ENCODE results near the genes GBP4, LRRC8C and HFM1.

DNA sequence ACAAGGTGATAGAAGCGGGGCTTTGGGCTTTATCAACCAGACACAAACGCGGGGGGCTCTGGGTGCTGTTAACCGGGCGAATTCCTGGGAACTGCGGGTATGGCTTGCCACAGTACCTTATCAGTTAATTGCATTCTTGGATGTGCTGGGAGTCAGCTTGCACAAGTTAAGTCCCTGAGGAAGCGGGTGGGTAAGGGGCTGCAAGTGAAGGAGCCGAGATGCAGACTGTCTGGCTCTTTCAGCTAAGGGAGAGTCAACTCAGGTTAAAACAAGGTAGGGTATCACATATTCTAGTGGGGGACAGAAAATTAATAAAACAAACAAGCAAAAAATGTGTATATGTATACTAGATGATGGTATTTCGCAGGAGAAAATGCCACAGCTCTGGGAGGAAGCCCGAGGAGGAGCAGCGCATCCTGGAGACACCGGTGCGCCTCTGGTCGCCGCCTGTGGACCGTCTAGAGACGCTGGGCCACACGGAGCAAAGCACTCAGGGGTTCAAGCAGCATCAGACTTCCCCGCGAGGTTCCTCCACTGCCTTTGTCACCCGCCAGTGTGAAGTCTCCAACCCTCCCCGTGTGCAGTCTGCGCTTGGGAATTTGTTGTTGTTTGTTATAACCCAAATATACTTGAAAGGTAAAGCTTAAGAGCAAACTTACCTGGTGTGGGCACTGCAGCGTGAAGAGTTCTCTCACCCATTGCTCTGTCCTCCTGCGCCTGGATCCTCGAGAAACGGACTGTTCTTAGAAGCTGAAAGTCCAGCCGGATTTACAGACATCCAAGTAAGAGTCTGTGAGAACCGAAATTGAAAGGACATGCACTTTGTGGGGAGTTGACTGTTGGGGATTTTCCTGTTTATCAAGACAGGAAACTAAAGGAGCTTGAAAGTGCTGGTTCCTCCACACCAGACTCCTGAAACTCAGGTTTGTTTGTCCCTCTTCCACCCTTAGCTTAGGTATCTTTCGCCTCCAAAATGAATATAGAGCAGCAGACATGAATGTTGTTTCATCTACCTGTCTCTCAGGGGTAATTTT lies at the start of gene GBP4:
GBP4 (minus strand) TSS at position 807 of the 1,034 bp plus-strand sequence.
- RRBS = no CpG with 5 or more reads among the region's 30 CpGs

DNA sequence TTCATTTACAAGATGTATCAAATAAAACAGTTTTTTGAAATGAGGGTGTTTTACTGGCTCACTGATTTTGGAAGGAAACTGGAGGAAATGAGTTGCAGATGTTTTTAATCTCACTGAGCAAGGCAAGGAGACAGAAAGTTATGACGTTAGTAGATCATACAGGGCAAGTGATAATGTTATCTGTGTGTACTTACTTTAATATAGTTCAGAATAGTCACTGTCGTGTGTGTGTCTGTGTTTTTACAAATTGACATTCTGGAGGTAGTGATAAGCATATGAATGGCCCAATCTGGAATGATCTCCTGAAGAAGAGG lies 1.9 kb upstream of the GBP4 start:
- RRBS = no CpG with 5 or more reads among the region's 2 CpGs

GRCh38 chr1:89418445-89418808 lies 54.6 kb downstream of the GBP6 start:
- RRBS = no CpG with 5 or more reads among the region's 10 CpGs

DNA sequence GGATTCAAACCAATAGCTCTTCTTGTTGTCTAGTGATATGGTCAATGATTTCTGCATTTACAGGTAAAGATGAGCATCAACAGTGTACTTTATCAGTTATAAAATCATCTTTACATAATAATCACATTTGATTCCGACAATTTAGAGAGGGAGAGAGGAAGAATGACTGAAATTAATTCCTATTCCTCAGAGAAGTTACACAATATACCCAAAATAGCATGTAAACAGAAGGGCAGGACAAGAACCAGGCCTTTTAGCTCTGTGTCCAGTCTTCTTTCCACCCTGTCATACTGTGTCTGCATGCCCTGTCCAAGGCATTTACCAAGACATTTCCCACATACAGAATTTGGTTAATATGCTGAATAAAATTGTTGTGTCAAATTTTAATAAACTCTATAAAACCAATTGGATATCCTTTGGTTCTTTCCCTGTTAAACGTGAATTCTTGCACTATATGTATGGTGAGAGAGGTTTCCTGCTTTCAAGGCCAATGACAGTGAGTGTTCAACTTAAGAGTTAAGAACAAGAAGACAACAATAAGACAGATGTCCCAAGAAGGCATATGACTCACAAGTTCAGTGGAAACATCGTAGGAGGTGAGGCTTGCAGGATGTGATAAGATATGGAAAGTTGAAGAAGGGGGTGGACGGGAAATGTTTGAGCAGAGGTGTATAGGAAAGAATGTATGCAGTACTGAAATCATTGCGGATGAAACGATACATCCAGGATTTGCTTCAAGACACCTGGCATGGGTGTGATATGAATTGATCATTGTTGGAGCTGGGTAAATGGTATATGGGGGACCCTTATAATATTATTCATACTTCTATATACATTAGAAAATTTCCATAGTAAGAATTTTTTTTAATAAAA lies 20.8 kb downstream of the LRRC8B start:
- RRBS = no CpG with 5 or more reads among the region's 6 CpGs

DNA sequence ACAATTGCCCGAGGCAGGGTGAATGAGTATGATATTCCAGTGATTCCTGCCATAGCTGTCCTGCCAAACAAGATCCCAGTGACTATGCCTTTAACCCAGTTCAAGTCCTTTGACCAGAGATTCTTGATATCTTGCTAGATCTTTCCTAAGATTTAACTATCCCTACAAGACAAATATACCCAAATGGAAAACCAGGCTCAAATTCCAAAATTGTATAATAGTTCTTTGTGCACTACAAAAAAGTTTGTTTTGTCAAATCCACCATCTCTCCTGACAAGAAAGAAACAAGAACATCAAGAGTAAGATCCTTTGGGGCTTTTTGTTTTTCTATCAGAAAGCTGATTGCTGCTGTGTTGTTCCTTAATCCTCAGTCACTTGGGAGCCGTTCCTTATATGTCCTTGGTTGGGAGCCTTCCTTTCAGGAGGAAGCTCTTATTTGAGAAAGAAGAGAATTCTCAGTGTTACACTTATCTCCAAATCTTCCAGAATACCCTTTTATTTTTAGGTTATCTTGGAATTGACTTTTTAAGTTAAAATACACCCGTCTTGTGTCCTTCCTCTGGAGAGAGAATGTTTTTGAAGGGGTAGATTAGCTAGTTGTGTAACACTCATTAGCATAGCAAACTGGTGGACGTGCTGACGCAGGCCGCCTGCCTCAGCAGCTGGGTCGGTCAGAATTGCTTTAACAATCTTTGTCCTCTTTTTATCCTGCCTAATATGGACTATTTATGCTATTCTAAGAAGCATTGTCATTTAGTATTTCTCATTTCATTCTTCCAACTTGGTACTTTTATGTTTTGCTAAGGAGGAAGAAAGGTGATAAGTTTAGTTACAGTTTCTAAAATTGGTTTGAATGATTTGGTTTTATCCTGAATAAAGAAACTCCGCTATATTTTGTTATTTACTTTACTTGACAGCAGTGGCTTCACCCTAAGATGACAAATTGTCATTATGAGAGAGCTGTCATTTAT lies 42.1 kb downstream of the LRRC8B start:
- RRBS = no CpG with 5 or more reads among the region's 8 CpGs

- RRBS = no CpG with 5 or more reads among the region's 3 CpGs
Observed at GRCh38 chr1:89607116-89607667, 25.7 kb upstream of the LRRC8C start.

DNA sequence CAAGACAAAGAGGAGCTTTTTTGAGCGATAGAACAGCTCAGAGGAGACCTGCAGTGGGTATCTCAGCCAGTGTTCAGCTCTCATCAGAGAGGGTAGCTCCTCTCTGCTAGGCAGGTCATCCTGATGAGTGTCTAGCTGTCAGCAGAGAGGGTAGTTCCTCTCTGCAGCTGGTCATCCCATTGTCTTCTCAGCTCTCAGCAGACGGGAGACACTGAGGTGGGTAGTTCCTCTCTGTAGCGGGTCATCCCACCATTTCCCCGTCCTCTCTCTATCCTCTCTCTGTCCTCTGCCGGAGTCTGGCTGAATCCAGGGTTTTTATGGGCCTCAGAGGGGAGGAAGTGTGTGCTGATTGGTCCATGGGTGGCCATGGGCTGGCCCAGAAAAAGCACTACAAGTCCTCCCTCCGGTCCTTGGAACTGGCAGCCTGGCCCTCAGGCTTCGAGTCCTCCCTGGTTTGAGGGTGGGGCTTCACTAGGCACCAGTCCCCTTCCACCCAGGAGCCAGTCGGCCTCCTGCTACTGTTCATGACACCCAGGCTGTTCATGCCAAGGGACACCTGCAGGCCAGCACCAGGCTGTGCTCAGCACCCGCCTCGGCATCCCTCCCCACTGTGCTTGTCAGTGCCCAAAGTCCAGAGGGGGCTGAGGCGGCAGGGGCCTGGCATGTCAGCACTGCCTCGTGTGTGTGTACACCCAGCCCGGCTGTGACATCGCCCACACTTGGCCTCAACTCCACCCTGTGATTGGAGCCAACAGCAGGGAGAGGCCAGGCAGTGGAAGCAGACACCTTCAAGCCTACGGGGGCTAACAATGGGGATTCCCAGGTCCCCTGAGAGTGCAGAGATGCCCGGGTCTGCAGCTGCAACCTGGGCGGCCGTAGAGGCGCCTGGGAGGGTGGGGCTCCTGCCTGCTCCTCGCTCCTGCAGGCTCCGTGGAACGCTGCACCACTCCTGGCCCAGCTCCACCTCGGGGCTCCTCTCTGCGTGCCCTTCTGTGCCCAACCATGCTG lies 23.0 kb upstream of the LRRC8C start:
- RRBS = no CpG with 5 or more reads among the region's 24 CpGs

- RRBS = 4% methylated on average over 45 of the region's 120 CpGs
Observed at GRCh38 chr1:89632841-89633869, at the start of gene LRRC8C. Gene LRRC8C, plus strand, starts transcription at chr1:89633120.

DNA sequence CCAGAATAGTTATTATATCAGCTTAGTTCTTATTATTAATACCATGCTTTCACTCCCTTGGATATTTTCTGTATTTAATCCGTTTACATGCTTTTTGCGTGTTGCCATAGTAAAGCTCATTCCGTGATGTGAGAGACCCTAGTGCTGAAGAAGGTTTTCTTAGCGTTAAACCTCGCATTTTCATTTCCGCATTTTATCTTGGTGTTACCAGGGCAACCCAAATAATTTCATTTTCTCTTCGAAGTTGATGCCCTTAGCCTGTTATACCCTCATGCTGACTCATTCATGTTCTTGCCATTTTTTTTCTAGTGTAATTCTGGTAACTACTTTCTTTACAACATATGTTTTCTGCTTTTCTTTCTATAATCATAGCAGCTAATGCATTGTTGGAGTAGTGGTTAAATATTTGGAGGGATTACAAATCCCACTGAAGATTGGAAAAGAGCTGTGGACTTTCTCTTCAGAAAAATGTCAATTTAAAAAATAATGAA lies 37.3 kb downstream of the LRRC8C start:
- RRBS = no CpG with 5 or more reads among the region's 7 CpGs

DNA sequence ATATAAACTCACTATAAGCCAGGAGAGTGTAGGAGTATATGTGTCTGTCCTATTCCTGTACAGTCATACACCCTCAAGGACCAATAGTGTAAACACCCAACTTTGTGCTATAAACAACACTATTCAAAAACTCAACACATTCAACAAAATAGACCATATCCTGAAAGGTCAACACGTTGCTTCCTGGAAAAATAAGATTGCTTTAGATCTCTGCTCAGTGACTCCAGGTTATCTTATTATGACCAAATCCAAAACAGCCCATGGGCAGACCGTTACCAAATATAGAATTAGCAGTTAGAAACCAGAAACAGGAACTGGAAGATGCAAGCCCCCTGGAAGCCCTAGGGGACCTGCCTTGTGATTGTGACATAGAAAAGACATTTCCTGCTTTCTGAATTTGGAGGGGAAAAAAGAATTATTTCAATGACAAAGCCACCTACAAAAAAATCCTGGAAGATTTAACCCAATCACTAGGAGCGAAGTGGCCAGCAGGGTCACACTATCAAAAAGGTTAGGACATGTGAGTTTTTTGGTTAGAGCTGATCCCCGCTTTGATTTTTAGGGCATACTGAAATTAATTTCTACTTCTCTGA lies 59.9 kb downstream of the LRRC8C start:
- RRBS = no CpG with 5 or more reads among the region's 4 CpGs

DNA sequence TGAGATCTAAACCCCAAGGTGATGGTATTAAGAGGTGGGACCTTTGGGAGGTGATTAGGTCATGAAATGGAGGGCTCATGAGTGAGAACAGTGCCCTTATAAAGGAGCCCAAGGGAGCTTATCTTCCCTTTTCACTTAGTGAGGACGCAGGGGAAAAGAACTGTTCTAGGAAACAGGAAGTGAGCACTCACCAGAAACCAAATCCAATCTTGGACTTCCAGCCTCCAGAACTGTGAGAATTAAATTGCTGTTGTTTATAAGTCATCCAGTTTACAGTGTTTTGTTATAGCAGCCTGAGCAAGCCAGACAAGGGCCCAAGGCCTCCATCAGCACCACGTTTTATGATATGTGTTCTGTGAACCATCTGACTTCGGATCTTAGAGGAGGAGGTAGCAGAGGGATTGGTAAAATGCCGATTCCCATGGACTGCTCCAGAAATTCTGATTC lies 60.3 kb upstream of the LRRC8D start:
- RRBS = no CpG with 5 or more reads among the region's 4 CpGs

- RRBS = no CpG with 5 or more reads among the region's 7 CpGs
Observed at GRCh38 chr1:89846946-89847689, 26.3 kb downstream of the LRRC8D start.

GRCh38 chr1:89855607-89856127 lies 34.8 kb downstream of the LRRC8D start:
- RRBS = no CpG with 5 or more reads among the region's 1 CpG

DNA sequence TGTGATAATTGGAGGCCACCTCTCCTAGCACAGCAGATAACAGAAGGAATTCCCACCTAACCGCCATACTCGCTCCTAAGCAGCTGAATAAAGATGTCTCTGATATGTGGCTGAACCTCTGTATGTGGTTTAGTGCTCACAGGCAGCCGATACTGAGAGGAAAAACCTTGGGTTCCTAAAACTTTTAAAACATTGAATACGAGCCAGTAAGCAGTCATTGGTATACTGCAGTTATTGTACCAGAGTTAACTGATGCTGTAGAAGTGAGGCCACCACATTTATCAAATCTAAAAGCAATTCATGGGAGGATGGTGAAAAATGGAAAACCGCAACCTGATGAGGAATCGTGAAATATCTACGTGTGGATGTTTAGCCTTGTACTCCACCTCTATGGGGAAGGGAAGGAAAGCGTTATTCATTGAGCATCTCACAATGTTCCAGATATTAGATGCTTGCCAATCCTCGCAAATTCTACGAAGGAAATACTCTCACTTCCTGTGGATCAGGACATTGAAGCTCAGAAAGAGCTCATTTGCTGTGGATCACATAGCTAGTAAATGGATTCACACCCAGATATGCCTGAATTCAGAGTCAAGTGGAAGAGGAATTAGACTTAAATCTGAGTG lies 77.2 kb downstream of the LRRC8D start:
- RRBS = no CpG with 5 or more reads among the region's 10 CpGs

DNA sequence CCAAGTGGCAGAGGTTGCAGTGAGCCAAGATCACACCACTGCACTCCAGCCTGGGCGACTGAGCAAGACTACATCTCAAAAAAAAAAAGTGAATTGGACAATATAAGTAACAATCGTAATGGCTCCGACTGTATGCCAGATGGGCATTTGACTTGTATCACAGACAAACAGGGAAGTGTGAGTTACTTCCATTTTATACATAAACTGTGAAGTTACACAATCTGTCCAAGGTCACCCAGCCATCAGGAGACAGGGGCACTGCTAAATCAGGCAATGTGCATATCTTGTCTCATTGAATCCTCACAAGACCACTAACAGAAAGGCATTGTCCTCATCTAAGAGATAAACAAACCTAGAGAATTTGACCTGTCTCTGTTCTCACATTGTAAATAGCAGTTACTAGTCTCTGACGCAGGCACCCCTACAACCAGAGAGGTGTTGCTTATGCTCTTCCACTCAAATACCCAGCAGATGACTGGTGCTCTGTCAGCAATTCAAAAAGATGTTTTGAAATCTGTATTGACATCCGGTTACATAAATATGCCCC lies 52.1 kb upstream of the ZNF326 start:
- RRBS = no CpG with 5 or more reads among the region's 5 CpGs

DNA sequence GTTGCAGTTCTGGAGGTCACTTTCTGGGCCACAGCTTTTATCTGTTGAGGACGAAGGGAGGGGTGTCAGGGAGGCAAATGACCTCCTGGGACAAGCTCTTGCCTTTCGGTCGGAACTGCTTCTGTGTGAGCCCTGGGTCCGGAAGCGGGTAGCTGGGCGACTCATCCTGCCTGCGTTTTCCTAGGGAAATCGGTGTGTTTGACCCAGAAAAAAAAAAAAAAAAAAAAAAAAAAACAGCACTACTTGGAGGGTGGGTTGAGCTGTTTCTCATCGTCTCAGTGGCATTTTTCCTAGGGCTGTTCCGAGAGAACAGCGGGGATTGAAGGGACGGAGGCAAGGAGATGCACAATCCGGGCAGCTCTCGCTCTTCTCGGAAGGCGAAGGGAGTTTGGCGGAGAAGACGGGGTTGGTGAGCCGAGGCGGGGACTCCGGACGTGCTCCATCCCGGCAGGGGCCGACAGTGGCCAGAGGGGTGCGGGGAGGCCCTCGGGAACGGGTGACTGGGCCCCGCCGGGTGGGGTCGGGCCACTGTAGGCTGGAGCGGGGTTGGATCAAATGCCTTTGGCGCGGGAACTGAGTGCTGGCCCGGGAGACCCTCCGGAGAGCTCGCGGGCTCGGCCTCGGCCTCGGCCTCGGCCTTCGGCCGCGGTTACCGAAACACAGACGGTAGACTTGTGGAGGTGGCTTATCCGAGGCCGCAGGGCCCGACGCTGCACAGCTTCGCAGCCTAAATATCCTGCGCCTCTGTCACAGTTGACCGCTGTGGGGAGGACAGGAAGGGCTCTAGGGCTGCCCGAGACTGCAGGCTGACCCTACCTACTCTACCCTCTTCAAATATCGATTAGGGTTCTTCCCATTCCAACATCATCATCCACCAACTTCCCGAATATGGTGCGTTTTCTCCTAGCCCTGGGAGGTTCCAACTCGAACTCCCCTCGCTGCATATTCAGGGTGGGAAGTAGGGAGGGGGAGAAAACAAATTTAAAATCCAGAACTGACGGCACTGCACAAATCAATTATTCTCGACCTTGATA lies 2.5 kb upstream of the BARHL2 start:
- RRBS = 5% methylated on average over 20 of the region's 61 CpGs

DNA sequence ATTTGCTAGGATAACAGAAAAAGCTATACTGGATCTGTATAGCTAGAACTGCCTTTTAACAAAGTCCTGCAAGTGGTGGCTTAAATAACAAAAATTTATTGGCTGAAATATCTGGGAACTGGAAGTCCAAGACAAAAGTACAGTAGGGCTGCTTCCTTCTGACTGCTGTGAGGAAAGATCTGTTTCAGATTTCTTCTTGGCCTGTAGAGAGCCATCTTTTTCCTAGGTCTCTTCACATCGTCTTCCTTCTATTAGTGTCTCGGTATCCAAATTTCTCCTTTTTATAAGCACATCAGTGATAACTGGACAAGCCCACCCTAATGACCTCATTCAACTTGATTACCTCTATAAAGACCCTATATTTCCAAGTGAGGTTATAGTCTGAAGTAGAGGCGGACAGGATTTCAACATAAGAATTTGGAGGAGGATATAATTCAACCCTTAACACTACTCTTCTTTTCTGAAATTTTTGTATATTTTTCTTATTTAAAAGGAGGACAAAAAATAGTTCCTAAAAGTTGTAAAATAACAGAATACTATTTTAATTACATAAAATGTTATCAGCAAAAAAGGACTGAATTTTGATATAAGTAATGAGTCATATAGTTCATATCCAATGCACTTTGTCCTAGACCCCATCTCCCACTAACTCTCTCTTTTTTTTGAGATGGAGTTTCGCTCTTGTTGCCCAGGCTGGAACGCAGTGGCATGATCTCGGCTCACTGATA lies 56.6 kb downstream of the ZNF644 start:
- RRBS = no CpG with 5 or more reads among the region's 6 CpGs

DNA sequence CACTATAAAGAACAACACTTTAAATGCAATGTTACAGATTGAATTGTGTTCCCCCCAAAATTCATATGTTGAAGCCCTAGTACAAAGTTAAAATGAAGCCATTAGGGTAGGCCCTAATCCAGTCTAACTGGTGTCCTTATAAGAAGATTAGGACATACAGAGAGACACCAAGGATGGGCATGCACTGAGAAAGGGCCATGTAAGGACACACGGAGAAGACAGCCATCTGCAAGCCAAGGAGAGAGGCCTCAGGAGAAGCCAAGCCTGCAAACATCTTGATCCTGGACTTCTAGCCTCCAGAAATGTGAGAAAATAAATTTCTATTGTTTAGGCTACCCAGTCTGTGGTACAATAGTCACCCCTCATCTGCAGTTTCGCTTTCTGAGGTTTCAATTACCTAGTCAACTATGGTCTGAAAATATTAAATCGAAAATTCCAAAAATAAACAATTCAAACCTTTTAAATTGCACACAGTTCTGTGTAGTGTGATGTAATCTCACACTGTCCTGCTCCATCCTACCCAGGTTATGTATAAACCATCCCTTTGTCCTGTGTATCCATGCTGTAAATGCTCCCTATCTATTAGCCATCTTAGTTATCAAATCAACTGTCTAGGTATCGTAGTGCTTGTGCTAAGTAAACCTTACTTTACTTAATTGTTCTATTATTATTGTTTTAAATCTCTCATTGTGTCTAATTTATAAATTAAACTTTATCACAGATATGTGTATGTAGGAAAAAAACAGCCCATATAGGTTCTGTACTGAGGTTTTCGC lies 52.6 kb downstream of the ZNF644 start:
- RRBS = no CpG with 5 or more reads among the region's 5 CpGs

DNA sequence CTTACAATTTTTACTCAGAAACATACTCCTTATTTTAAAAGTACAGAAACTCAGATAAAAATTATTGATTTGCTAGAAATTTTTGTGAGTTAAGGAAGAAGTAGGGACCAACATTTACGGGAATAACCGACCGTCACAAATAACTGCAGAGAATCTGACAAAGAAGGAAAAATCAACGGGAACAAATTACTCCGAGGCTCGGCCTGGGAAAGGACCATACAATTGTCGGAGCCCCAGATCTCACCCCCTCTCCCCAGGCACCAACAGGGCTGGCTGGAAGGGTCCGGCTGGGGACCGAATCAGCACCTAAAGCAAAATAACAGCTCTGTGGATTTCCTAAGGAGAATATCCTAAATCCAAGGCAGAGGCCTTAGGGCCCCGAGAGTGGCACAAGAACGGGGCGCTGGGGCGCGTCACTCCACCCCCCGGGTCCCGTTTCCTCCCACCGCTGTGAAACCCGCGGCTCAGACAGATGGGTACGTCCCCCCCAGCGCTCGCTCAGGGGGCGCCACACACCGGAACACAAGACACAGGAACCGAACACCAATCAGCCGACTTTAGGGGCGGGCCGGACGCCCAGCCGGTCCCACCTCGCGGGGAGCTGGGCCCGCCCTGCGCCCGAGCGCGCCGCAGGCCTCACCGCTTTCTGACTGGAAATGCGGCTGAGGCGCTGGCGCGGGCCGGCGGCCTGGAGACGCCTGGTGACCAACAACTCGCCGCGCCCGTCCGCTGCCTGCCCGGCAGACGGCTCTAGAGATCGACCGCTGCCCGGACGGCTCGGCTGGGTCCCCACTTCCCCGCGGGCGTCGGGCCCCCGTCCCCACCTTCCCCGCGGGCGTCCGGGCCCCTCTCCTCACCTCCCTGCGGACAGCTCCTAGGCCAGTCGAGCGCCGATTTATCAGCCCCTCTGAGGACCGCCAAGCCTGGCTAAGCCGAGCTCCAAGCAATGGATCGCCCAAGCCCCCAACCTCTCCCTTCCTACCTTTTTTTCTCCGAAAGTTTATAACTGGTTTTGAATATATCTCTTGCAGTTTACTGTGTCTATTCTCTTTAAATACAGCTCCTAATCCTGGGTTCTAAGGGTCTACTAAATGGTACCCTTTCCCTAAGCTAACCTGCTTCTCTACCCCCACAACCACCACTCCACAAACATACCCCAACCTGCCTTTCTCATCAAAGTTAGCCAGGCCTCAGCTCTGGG lies at the start of gene HFM1:
HFM1 (minus strand) TSS at position 897 of the 1,201 bp plus-strand sequence.
- RRBS = 2% methylated on average over 31 of the region's 75 CpGs

- RRBS = 3% methylated on average over 13 of the region's 31 CpGs
Observed at GRCh38 chr1:91501207-91501863, 684 bp downstream of the CDC7 start.

All from AG04449 (cell line).